ENCODE data around the gene PLLP.

GRCh38 chr16:57235065-57235824 lies 9.8 kb upstream of the ARL2BP start:
- RRBS, result no CpG with 5 or more reads among the region's 5 CpGs
CAGE:
- cytosol, long polyA plus RNA, result no peak
- long polyA plus RNA, result no peak
- nucleus, long polyA plus RNA, result no peak

DNA sequence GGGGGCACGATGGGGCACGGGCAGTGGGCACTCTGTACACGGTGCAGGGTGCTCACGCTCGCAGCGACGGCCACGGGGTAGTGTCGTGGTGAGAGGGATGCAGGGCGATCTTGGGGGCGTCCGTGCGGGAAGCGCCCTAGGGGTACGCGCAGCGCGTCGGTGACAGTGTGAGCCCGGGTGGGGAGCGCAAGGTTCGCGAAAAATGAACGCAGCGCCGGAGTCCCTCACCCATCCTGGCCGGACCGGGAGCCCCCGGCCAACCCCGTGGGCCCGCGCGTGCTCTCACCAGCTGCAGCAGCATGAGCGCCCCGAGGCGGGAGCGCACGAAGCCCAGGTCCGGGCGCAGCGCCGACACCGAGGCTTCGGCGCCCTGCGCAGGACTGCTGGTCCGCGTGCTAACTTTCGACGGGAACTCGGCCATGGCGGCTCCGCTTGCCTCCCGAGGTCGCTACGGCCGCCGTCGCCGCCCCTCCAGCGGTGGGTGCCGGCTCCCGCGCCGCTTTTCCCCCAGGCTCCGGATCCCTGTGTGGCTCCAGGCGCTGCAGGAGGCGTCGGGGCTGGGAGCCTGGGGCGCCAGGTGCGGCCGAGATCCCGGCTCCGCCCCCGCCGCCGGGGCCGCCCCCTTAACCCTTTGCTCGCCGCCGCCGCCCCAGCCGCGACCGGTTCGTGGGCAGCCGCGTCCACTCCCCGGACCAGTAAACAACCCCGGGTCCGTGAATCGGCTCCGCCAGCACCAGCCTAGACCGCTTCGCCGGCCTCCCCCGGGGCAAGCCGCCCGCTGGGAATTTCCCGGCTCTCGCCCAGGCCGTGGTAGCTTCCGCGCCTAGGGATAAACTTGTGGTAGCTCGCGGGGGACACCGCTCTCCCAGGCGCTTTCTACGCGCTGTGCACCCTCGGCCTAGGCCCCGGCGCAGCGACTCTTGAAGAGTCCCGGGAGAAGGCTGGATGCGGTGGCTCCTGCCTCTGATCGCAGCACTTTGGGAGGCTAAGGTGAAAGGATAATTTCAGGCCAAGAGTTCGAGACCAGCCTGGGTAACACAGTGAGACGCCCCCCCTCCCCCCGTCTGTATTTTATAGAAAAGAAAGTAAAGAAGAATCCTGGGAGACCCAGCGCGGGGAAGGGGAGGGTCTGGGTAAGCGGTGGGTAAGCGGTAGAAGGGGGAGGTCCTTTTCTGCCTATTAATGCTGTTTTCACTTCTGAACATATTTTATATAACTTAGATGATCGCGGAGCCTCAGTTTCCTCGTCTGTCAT lies at the start of gene PLLP:
TSS of gene PLLP (minus strand) at position 553 of the 1,255 bp plus-strand sequence.
- RRBS, result 1% methylated on average over 39 of the region's 127 CpGs
CAGE:
- cytosol, long polyA plus RNA, result start-site peak on the minus strand centred at position 553 of the sequence, 6 bp wide, 57 reads
- long polyA plus RNA, result no peak
- nucleus, long polyA plus RNA, result start-site peak on the minus strand centred at position 557 of the sequence, 8 bp wide, 30 reads

DNA sequence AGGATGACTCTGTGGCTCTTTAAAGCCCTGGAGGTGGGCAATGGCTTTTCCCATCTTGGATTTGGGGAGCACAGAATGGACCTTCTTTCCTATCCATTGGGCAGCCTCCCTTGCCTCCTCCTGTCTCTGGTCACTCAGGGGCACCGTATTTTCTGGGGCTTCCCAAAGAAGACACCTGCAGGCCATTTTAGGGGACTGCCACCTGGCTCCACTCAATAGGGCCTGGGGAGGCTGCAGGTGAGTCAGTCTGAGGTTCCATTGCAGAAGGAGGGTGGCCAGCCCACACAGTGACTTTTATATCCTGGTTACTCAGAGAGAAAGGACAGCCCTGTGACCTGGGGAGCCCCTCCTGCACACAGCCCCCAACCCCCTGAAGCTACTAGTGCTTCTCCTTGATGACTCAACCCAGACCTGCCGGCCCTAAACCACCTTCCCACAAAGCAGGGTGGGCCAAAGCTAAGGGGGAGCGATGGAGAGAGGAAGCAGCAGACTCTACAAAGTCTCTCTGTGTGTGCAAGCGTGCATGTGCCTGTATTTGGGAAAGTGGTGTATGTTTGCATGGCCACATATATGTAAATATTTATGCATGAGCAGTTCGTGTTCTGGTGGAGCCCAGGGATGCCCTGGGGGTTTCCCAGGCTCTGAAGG lies 4.9 kb downstream of the CX3CL1 start:
- RRBS, result no CpG with 5 or more reads among the region's 5 CpGs
CAGE:
- cytosol, long polyA plus RNA, result no peak
- long polyA plus RNA, result no peak
- nucleus, long polyA plus RNA, result no peak

DNA sequence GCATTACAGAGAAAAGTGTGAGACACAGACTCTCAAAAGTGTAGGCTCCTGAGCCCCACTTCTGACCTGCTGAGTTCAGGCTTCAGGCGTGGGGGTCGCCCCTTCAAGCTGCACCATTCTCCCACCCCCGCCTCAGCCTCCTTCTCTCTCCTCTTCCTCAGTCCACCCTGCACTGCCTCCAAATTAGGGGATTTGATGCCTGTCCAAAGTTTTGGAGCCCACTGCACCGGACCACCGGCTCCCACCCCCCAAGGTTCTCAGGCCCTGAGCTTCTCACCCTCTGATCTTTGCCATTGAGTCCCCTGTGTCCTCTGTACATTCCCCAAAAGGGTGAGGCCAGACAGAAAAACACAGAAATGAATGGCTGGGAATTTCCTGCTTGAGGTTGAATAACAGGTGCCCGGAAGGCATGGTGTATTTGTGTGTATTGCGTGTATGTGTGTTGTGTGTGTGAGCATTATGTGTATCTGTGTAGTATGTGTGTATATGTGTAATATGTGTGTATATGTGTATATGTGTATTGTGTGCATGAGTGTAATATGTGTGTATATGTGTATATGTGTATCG lies 16.0 kb downstream of the CX3CL1 start:
- RRBS, result no CpG with 5 or more reads among the region's 8 CpGs
CAGE:
- cytosol, long polyA plus RNA, result no peak
- long polyA plus RNA, result no peak
- nucleus, long polyA plus RNA, result no peak

DNA sequence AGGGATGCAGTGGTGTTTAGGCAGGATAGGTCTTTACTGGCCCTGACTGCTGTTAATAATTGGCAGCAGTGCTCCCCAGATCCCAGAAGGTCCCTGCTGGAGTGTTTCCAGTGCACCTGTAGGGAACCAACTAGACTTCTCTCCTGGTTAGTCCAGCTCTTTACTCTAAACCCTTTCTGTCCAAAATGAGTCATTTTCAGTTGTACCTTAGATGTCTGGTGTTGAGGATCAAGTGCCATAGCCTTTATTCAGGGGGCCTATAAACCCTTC lies 8.7 kb downstream of the POLR2C start:
CAGE:
- cytosol, long polyA plus RNA, result no peak
- long polyA plus RNA, result no peak
- nucleus, long polyA plus RNA, result no peak

DNA sequence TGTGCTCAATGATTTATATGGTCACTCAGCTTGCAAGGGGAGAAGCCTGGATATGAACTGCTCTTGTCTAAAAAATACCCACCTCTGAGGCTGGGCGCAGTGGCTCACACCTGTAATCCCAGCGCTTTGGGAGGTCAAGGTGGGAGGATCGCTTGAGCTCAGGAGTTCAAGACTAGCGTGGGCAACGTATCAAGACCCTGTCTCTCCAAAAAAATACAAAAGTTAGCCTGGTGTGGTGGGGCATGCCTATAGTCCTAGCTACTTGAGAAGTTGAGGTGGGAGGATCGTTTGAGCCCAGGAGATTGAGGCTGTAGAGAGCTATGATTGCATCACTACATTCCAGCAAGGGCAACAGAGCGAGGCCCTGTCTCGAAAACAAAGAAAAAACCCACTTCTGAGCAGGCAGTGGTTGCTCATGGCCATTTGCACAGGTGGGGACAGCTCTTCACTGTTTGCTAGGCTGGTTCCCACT lies 4.3 kb upstream of the ADGRG1 start:
- RRBS, result no CpG with 5 or more reads among the region's 8 CpGs
CAGE:
- cytosol, long polyA plus RNA, result no peak
- long polyA plus RNA, result no peak
- nucleus, long polyA plus RNA, result no peak

DNA sequence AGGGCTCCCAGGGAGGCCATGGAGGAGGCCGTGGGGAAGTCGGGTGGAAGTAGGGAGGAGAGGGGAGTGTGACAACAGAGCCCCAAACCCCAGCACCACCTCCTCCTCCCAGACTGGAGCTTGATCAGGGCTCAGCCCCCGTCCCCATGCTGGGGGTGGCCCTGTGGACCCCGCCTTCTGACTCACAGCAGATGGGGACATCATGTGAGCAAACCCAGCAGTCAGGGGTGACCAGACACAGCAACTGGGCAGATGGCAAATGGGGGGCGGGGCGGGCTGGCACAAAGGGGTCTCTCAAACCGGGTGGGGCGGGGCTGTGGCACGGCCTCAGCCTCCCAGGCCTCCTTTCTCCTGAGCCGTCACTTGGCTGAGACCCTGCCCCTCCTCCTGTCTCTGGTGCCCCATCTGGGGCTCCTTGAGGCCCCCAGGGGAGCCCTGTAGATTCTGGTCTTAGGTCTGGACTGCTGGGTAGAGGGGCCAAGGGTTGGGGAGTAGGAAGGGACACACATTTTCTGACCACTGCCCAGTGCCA lies 3.1 kb downstream of the ADGRG1 start:
- RRBS, result no CpG with 5 or more reads among the region's 10 CpGs
CAGE:
- cytosol, long polyA plus RNA, result no peak
- long polyA plus RNA, result no peak
- nucleus, long polyA plus RNA, result no peak

DNA sequence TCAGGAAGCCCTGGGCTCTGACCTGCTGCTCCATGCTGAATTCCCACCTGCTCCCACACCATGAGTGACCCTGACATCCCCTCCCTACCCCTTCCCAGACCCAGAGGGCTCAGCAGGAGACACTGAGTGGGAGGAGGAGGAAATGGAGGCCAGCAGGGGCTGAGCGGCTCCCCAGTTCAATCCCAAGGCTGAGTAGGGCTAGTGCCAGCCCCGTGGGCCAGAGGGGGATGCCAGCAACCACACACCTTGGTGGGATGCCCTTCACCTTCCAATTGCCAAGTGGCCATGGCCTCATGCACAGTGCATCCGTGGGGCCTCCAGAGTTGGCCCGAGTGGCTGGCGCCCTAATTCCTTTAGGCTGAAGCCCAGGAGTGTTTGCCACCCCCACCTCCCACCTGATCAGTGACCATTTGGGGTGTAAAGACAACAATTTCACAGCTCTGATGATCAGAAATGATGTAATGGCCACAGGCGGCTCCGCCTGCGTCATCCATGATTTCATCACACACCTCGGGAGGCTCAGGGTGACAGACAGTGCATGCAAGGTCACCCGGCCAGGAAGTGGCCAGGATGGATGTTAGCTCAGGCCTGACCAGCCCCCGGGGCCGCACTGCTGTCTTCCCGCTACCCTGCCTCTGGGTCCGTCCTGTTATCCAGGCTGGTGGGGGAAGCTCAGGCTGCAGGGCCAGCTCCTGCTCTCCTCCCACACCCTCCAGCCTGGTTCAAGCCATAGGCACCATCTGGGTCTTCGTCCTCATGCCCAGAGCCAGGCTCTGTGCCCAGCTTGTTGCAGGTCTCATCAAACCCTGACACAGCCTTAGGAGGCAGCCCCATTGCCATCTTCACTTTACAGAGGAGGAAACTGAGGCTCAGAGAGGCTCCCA lies 799 bp upstream of the ADGRG3 start:
- RRBS, result 90% methylated on average over 2 of the region's 15 CpGs
CAGE:
- cytosol, long polyA plus RNA, result no peak
- long polyA plus RNA, result no peak
- nucleus, long polyA plus RNA, result no peak

- RRBS, result no CpG with 5 or more reads among the region's 20 CpGs
CAGE:
- cytosol, long polyA plus RNA, result no peak
- long polyA plus RNA, result no peak
- nucleus, long polyA plus RNA, result no peak
These were observed 1.1 kb downstream of the KATNB1 start for GRCh38 chr16:57736459-57737204.

DNA sequence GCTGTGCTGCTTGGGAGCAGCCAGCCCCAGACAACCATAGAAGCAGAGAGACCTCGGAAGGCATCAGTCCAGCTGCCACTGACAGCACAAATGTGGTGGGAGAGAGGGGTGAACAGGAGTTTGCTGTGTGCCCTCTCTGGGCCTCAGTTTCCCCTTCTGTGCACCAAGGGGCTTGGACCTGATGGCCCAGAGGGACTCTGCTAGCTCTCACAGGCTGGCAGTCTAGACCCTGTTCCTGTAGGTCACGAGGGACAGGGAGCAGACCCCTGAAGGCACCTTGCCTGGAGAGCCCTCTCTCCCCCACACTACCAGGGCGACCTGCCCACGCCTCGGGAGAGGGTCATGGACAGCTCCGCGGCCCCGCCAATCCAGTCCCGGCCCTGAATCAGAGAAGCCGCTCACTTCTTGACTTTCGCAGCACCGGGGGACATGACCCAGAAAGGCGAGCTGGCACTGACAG lies 5.2 kb downstream of the KIFC3 start:
- RRBS, result 75% methylated on average over 2 of the region's 13 CpGs
CAGE:
- cytosol, long polyA plus RNA, result no peak
- long polyA plus RNA, result no peak
- nucleus, long polyA plus RNA, result no peak

DNA sequence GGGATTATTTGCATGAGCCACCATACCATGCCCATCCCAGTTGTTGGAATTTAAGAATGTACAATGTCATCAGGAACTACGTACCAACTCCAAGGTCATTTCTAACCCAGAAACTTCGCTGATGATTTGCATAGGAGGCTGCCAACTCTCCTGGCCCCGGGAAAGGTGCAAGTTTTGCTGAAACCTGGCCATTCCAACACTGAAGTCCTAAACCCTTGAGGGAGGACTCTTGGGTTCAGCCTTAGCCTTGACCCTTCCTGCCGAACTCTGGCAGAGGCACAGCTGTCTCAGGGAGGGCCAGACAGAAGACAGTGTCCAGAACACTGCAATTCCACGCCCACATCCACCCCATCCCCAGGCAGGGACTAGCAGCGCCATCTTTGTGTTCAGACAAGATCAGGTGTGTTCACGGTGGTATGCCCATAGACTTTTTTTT lies 3.0 kb upstream of the KIFC3 start:
- RRBS, result no CpG with 5 or more reads among the region's 7 CpGs
CAGE:
- cytosol, long polyA plus RNA, result no peak
- long polyA plus RNA, result no peak
- nucleus, long polyA plus RNA, result no peak

GRCh38 chr16:57827094-57827625 lies 24.9 kb upstream of the KIFC3 start:
- RRBS, result no CpG with 5 or more reads among the region's 16 CpGs
CAGE:
- cytosol, long polyA plus RNA, result no peak
- long polyA plus RNA, result no peak
- nucleus, long polyA plus RNA, result no peak

GRCh38 chr16:57846384-57846871 lies 44.1 kb upstream of the KIFC3 start:
- RRBS, result no CpG with 5 or more reads among the region's 10 CpGs
CAGE:
- cytosol, long polyA plus RNA, result no peak
- long polyA plus RNA, result no peak
- nucleus, long polyA plus RNA, result start-site peak on the minus strand at chr16:57846396-57846510, 39 reads

DNA sequence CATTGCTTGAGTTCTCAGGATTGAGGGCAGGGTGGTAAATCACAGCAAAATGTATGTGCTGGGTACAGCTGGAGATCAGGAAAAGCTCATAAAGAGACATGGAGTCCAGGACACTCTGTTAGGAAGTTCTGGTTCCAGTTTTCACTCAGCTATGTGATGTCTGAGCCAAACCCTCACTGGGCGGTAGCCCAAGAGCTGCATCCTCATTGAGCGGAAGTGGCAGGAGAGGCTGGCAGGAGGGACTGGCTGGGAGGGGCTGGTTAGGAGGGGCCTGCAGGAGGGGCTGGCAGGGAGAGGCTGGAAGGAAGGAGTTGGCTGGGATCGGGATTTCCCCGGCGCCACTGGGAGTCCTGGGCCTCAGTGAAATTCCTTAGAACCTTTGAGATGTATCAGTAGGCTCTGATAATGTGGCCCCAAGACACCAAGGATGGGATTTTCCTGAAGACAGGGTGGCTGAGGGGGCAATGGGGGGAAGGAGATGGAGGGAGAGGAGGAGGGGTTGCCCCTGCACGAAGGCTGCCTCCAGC lies 32.0 kb downstream of the CNGB1 start:
- RRBS, result no CpG with 5 or more reads among the region's 6 CpGs
CAGE:
- cytosol, long polyA plus RNA, result no peak
- long polyA plus RNA, result no peak
- nucleus, long polyA plus RNA, result no peak

GRCh38 chr16:57959735-57960077 lies 11.2 kb downstream of the CNGB1 start:
- RRBS, result 85% methylated on average over 2 of the region's 8 CpGs
CAGE:
- cytosol, long polyA plus RNA, result no peak
- long polyA plus RNA, result no peak
- nucleus, long polyA plus RNA, result no peak

DNA sequence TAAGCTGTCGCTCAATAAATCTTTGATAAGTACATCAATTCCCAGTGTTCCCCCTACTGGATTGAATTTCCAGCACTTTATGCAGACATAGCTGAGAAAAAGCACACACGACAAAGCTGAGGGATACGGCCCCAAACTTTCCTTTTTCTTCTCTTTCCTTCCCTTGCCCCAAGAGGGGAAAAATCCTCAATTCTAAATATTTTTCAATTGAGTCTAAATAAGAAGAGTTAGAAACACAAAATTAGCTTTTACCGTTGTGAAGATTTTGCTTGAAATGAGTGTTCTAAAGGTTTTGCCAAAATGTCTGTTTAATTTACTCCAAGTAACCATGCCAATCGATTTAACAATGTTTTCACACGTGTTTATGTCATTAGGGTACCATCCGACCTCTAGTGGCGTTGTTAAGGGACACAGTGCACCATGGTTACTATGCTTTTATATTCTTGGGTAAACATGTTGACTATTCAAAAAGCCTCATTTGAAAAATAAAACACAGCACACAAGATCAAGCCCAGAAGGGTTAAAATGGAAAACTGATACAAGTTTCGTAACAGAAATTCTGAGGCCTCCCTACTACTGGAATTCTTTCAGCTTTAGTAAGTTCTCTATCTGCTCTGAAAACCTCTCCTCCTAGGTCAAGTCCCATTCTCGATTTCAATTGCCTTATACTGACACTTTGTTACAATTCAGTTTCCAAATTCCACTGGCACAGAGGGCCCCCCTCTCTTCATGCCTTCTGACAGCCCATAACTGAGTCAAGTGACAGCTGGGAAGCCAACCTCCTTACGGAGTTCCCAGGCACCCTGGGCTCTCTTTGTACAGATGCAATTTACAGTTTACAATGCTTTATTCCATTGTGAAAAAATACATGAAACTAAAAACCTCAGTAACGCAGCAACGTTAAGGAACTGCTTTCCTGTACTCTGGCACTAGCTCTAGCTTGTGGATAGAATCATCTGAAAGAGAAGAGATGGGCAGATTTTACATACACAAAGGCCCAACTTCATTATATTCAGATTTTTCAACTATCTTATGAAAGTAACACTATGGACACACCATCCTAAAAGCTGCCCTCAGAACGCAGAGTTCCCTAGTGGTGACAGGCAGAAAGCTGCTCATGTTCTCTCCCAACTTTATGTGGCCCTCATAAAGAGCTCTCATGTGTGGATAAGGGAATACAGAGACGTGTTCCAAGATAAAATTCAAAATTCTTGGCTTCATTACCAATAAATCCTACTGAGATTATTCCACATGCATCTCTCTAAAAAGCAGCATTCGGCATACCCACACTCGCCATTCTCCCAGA lies 2.0 kb downstream of the CFAP20 start:
- RRBS, result no CpG with 5 or more reads among the region's 17 CpGs
CAGE:
- cytosol, long polyA plus RNA, result no peak
- long polyA plus RNA, result no peak
- nucleus, long polyA plus RNA, result no peak

DNA sequence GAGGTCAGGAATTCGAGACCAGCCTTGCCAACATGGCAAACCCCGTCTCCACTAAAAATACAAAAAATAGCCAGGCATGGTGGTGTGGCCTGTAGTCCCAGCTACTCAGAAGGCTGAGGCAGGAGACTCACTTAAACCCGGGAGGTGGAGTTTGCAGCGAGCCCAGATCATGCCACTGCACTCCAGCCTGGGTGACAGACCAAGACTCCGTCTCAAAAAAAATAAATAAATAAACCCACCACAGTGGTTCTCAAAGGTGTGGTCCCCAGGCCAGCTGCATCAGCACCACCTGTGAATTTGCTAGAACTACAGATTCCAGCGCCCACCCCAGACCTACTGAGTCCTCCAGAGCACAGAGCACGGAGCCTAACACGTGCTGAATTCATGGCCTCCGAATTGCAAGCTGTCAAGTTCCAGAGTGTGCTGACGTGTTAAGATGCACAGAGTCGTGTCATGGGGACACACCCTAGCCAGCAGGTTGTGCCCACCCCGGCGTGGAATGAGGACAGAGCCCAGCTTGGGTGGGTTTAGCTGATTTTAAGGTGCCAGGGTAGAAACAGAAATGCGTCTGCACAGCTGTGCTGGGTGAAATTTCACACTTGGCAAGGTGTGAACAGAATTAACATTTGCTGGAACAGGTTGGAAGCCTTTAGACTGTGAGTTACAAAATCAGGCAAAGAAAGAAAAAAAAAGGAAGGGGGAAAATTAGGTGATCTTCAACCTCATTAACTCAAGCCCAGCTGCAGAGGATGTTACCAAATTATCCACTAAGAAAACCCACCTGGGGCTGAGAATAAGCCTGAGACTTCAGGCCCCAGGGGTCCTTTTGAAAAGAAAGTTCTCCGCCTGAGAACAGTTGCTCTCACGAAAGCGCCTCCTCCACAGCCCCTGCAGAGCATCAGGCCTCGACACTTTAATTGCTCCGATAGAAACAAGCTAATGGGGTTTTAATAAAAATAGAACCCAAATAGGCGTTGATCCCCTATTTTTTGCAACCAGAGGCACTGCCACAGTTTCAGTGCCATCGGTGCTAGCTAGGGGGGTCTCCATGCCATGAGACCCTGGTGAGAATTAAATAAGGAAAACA lies 27.1 kb downstream of the GINS3 start:
- RRBS, result no CpG with 5 or more reads among the region's 21 CpGs
CAGE:
- cytosol, long polyA plus RNA, result no peak
- long polyA plus RNA, result no peak
- nucleus, long polyA plus RNA, result no peak

- RRBS, result no CpG with 5 or more reads among the region's 5 CpGs
CAGE:
- cytosol, long polyA plus RNA, result no peak
- long polyA plus RNA, result no peak
- nucleus, long polyA plus RNA, result no peak
These were observed 7.2 kb downstream of the NDRG4 start for GRCh38 chr16:58507135-58507544.

DNA sequence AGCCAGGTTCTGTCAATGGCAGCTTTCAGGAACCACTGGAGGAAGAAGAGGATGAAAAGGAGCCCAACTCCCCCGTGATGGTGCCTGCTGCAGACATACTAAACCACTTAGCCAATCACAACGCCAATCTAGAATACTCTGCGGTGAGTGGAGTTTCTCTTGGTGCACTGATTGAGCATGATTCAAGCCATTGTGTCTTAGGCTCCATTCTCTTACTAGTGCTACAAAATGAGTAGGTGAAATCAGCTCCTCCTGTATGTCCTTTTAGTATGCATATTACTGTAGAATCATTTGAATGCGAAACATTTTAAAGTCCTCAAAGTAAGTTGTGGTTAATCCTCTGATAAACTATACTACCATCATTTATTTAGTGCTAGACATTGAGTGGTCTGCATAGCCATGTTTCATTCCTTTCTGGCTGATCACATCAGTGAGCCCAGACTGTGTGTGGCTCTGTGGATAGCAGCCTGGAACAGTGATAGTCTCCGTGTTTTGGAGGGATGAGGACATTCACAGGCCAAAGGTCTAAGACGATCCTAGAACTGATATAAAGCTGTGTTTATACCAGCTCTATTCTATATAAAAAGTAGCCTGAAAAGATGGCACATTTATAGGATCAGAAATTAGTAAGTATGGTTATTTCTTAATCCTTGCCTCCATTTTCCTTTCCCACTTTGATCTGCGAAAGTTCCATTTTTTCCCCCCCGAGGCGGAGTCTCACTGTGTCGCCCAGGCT lies 1.6 kb downstream of the SETD6 start:
- RRBS, result no CpG with 5 or more reads among the region's 10 CpGs
CAGE:
- cytosol, long polyA plus RNA, result no peak
- long polyA plus RNA, result no peak
- nucleus, long polyA plus RNA, result no peak

DNA sequence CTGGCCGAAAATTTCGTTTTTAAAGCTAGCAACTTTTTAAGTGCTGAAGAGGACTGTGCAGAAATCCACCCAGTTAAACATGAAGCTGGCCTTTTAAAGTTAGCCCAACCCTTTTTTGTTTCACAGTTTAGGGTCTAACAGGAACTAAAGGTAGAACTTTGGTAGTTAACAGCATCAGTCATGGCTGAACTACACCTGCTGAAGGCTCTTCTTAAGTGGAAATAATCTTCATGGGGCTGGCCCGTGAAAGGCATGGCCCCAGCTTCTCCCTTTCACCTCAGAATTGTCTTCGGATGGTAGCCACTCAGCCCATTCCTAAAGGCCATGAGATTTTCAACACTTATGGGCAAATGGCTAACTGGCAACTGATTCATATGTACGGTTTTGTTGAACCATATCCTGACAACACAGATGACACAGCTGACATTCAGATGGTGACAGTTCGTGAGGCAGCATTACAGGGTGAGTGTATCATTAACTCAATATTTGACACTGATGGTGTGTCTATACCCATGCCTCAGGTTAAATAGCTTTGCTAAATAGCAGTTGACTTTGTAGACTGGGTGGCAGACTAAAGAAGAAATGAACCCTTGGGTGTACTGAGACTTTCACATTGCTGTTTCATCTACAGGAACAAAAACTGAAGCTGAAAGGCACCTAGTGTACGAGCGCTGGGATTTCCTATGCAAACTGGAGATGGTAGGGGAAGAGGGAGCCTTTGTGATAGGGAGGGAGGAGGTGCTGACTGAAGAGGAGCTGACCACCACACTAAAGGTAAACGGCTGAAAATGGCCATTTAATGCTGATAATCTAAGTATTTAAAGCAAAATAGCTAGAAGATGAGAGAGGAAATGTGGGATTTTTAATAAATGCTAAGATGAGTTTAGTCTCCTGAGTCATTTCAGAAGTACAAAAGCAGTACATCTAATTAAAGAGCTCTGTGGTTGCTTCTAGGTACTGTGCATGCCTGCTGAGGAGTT lies 2.7 kb downstream of the SETD6 start:
- RRBS, result no CpG with 5 or more reads among the region's 9 CpGs
CAGE:
- cytosol, long polyA plus RNA, result no peak
- long polyA plus RNA, result no peak
- nucleus, long polyA plus RNA, result start-site peak on the plus strand centred at position 706 of the sequence, 71 bp wide, 43 reads

Measured in H1 (cell line).